Mesenchymal stem cell of adipose (primary cell): ENCODE measurements around the gene IL1R2.

- CAGE, long polyA plus RNA: no peak
These were observed 2.8 kb downstream of the NPAS2 start for GRCh38 chr2:100822669-100823137.

- CAGE, long polyA plus RNA: no peak
These were observed 12.9 kb downstream of the NPAS2 start for GRCh38 chr2:100832764-100833284.

DNA sequence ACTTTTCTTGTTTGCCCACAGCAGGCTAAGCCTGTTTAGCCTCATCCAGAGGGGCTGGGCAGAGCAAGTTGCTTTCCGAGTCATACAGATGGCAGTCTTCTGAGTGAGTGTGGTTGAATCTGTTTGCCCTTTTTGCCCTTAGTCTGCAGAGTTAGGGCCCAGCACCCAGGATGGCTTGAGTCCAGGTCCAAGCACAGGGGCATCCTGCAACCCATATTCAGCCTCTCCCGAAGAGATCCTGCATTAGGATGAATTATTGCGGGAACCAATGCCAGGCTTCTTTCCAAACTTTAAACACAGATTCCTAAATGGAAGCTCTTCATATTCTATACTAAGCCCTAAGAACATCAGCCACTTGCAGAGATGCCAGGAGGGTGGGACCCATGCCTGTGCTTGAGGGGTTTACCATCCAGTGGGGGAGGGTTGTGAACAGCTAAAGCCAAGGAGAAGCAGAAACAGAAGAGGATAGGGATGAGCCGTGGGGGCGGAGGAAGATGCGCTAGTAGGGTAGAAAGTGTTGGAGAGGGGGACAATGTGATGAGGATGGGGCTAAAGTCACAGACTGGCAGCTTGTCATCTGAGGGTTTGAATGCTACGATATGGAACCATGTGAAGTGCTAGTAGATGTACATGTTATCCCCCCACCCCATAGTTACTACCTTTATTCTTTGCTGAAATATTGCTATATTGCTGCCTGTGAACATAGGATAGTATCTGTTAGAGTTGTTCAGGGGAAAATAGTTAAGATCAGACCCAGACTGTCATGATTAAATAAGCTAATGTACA is 68.2 kb downstream of the NPAS2 start:
- CAGE, long polyA plus RNA: no peak

- CAGE, long polyA plus RNA: no peak
These were observed 754 bp downstream of the RPL31 start for GRCh38 chr2:101002454-101003631.

DNA sequence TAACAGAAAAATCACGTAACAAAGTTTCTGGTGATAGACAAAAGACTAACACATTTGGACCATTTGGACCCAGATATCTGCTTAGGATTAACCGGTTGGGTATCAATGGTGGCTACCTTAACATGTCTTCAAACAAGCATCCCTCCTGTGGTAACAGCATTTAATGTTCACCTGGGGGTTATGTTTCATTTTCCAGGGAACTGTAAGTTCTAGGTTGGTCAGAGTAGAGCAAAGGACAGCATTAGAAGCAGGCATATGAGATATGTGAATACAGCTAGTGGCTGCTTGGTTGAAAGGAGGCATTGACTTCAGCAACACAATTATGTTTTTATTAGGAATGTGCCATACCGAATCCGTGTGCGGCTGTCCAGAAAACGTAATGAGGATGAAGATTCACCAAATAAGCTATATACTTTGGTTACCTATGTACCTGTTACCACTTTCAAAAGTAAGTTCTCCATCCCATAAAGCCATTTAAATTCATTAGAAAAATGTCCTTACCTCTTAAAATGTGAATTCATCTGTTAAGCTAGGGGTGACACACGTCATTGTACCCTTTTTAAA is 3.6 kb downstream of the RPL31 start:
- CAGE, long polyA plus RNA: no peak

DNA sequence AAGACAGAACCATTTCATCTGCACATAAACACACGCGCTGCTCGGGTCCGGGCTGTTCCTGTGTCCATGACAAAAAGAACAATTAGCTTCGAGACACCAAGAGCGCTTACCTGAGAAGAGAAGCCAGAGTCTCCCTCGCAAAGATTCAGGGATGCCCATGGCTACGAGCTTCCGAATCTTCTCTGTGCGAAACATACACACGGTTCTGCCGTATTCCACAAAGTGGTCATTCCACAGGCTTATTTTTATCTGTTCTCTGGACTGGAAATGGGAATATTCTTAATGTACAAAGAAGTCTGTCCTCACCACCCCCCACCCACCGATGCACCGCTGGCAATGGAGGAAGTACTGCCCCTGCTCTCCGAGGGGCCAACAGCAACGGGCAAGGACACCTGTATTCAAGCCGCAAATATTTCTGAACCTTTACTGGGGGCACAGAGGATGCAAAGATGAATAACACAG is 33.9 kb downstream of the RPL31 start:
- CAGE, long polyA plus RNA: no peak

GRCh38 chr2:101113230-101114301 is 37.6 kb downstream of the TBC1D8 start:
- CAGE, long polyA plus RNA: no peak

- CAGE, long polyA plus RNA: no peak
These were observed 31.7 kb downstream of the TBC1D8 start for GRCh38 chr2:101119237-101120153.

DNA sequence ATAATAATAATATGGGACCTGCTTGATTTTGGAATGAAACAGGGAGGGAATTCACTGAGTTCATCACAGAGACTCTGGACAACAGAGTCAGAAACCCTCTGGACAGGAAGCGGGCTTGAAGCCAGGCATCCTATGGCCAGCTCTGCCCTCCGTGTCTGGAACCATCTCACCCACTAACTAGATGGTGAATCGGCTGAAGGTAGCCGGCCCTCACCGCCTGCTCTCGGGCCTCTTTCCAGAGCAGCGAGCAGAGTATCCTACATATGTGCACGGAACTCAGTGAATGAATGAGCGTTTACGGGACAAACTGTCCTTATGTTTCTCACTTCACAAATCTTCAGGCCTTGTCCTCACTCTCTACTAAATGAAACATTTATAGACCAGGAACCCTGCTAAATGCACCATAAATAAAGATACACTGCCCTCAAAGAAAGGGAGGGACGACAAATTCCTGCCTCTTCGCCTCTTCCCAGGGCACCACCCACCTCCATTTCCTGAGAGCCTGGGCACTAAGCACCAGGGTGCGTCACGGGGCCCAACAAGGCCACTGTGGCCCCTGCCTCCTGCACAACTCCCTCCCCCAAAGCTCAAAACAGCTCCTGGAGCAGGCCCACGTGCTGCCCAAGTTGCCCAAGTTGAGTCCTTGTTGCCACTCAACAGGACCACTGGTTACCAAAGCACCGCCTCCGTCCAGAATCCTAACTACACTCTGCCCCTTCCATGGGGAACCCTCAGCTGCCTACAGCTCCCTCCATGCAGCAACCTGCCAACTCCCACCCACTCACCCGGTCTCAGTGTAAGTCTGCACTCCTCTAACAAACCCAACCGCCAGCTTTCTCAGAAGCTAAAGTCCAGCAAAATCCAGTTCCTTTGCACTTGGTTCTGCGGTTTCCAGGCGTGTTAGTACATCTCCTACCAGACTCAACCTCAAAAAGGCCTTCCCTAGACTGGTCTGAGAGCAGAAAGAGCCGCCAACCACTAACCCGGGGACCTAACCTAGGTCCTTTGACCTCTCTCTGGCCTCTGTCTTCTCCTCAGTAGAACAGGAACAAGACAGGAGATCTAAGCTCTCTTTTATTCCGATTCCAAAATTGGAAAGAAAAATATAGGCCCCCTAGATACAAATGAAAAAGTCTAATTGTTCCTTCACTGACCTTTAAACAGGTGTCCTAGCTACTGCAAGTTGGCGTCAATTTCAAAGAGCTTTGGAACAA is 1.5 kb downstream of the TBC1D8 start:
- CAGE, long polyA plus RNA: no peak

GRCh38 chr2:101232693-101233187 is 19.9 kb upstream of the CNOT11 start:
- CAGE, long polyA plus RNA: no peak

- CAGE, long polyA plus RNA: no peak
These were observed 7.9 kb upstream of the CNOT11 start for GRCh38 chr2:101244703-101245318.

- CAGE, long polyA plus RNA: no peak
These were observed 2.9 kb downstream of the RNF149 start for GRCh38 chr2:101305547-101306144.

GRCh38 chr2:101655859-101656058 is 41.7 kb upstream of the MAP4K4 start:
- CAGE, long polyA plus RNA: no peak

DNA sequence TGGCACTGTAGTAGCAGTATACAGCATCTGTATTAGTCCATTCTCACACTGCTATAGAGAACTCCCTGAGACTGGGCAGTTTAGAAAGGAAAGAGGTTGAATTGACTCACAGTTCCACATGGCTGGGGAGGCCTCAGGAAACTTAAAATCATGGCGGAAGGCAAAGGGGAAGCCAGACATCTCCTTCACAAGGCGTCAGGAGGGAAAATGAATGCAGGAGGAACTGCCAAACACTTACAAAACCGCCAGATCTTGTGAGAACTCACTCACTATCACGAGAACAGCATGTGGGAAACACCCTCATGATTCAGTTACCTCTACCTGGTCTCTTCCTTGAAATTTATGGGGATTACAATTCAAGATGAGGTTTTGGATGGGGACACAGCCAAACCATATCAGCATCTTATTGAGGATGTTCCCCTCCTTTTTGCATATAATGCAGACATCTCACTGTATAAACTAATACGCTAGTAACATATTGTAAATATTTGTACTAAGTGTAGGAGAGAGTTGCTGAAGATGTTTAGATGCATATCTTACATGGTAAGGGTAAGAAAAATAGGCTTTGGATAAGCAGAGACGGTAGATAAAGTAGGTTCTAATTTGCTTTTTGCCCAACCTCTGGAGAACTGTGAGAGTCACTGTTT is 25.5 kb downstream of the MAP4K4 start:
- CAGE, long polyA plus RNA: no peak

- CAGE, long polyA plus RNA: no peak
These were observed 39.3 kb downstream of the MAP4K4 start for GRCh38 chr2:101736810-101737287.

GRCh38 chr2:101766335-101766719 is 68.8 kb downstream of the MAP4K4 start:
- CAGE, long polyA plus RNA: no peak

GRCh38 chr2:101991710-101992943 is at the start of gene IL1R2:
TSS of gene IL1R2 (plus strand) at chr2:101991960.
- CAGE, long polyA plus RNA: no peak

DNA sequence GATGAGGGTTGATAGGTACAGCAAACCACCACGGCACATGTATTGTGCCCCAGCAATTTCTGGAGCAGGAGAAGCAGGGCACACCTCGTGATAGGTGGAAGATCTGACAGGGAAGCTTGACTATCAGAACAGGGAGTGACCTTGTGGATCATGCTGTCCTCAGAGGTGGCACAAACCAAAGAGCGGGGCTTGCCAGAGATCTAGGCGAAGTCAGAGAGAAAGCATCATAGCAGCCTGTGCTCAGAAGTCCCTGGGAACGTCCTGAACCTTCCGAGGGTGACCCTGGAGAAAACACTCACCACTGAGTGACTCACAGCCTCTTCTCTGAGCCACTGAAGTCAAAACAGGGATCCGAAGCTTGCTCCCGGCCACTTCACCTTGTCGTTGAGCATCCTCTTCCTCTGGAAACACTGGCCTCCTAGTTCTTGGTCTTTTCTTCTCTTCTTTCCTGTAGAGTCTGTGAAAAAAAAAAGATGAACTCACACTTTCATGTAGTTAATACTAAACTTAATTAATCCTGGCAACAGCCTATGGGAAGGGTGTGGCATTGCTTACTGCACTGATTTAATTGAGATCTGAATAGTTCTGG is 56.7 kb downstream of the IL1R2 start:
- CAGE, long polyA plus RNA: no peak

DNA sequence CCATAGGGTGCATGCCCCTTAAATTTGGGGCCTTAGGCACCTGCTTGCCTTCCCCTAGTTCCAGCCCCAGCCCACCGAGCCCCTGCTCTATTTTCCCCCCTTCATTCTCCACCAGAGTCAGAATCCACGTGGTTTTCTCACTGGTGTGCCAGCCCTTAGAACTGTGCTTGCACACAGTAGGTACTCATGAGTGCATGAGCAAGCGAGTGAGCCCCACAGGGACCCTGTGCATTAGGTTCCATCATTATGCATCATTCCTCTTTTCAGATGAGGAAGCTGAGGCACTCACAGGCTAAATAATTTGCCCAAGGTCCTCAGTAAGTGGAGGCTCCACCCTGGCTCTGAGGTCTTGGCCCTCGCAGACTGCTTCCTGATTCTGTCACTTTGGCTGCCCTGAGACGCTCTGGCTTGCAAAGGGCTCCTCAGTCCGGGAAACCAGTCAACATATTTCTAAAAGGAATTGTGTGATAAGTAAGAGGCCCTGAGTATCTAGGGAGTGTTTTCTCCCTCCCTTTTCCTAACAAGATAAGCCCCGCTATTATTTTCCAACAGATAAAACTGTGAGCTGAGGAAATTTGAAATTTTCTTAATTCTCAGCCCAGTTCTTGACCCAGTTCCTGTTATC is 71.7 kb downstream of the IL1R2 start:
- CAGE, long polyA plus RNA: no peak

DNA sequence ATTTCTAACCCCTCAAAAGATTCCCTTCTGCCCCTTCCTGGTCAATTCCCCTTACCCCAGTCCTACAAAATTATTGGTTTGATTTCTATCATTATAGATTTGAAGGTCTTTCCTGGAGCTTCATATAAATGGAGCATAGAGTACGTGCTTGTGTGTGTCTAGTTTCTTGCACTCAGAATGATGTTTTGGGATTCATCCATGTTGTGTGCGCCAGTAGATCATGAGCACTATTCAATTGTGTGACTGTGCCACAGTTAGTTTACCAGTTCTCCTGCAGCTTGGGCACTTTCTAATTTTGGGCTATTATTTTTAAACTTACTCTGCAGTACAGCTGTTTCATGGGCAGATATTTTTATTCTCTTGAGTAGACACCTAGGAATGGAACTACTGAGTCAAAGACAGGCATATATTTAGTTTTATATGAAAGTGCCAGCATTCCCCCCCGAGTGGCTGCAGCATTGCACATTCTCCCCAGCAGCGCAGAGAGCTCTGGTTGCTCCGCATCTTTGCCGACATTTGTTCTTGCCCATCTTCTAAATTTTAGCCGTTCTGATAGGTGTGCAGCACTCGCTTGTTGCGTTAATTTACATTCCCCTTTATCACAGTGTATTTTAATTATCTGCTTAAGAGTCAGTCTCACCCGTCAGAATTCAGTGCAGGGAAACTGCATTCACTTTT is 74.8 kb downstream of the IL1R2 start:
- CAGE, long polyA plus RNA: no peak